Mammary epithelial cell (primary cell): ENCODE measurements around a stretch of chr1.

DNA sequence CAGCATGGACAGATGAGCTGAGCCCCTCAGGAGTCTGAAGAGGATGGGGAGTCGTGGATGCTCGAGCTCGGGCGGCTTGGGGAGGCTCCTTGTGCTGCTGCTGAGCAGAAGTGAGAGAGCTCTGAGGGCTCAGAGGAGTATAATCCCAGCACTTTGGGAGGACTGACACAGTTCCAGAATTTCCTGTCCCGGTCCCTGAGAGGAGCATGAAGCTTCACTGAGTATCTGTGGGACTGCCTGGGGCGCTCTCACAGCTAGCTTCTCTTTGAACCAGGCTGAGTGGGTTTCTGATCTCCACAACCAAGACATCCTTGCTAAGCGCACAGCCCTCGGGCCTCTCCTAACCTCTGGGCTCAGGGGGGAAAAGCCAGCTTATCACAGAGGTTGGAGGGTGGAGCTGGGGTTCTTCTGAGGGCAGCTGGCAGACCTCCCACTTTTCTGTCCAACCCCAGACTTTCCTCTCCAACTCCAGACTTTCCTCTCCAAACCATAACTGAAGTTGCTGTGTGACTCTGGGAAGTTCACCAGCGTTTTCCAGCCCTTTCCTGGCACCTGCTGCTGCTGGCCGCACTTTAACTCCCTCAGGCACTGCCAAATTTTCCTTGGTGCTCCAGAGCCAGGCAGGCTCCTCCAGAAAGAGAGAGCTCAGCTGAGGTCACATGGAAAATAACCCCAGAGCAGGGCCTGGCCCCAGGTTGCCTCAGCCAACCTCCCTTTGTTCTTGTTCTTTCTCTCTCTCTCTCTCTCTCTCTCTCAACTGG lies 49.7 kb downstream of the OLFML2B start:
- CAGE, long polyA plus RNA = no peak
- RRBS = no CpG with 5 or more reads among the region's 10 CpGs

DNA sequence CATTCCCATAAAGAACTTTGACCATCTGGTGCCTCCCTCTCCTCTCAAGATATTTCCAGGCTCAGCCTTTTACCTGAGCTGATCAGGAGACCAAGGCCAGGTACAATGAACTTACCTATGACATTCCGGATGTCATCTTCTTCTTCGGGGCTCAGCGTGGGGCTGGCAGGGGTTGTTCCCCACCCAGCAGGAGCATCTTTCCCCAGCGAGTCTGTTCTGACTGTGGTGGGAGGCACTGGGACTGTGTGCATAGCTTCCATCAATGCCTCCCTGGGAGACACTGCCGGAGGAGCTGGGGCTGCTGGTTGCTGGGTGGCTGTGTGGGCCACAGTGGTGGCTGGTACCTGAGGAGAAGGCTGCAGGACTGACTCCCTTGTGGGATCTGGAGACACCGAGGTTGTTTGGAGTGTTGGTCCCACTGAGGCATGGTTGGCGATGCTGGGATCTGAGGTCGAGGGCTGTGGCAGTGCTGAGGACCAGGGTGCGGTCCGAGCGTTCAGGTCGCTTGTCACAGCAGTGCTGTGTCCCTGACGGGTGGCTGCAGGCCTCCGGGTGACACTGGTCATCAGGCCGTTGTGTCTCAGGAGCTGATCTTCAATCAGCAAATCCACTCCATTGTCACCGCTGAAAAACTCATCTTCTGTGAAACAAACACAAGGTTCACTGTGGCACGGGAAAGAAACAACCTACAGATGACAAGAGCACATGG lies 25.8 kb downstream of the OLFML2B start:
- CAGE, long polyA plus RNA = no peak
- RRBS = no CpG with 5 or more reads among the region's 17 CpGs

- CAGE, long polyA plus RNA = no peak
- RRBS = no CpG with 5 or more reads among the region's 6 CpGs
Measured at GRCh38 chr1:162072739-162073361, 3.4 kb downstream of the NOS1AP start.

GRCh38 chr1:162386066-162386958 lies 4.8 kb downstream of the C1orf226 start:
- CAGE, long polyA plus RNA = no peak
- RRBS = no CpG with 5 or more reads among the region's 5 CpGs

- CAGE, long polyA plus RNA = no peak
- RRBS = no CpG with 5 or more reads among the region's 5 CpGs
Measured at GRCh38 chr1:162634276-162635021, 2.2 kb downstream of the DDR2 start.

GRCh38 chr1:162676553-162677316 lies 44.5 kb downstream of the DDR2 start:
- CAGE, long polyA plus RNA = no peak
- RRBS = no CpG with 5 or more reads among the region's 8 CpGs

GRCh38 chr1:162741819-162742166 lies 48.7 kb upstream of the HSD17B7 start:
- CAGE, long polyA plus RNA = no peak
- RRBS = no CpG with 5 or more reads among the region's 1 CpG

DNA sequence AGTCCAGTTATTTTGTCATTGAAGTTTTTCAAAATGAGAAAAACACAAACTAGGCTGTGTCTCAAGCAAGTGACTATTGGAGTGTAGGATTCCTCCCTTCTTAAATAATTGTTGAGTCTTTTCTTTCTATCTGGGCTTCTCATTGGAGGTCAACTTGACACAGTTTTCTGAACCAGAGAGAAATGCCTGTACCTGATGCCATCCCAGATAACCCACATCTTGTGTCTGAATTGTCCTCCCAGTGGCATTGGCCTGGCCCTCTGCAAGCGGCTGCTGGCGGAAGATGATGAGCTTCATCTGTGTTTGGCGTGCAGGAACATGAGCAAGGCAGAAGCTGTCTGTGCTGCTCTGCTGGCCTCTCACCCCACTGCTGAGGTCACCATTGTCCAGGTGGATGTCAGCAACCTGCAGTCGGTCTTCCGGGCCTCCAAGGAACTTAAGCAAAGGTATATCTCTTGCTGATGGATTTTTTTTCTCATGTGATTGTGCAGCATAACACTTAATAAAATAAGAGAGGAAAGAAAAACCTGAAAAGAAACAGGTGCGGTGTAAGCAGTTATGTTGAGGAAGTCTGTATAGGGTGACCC lies 2.0 kb downstream of the HSD17B7 start:
- CAGE, long polyA plus RNA = no peak
- RRBS = no CpG with 5 or more reads among the region's 6 CpGs

GRCh38 chr1:163071461-163071933 lies 2.3 kb downstream of the RGS4 start:
- CAGE, long polyA plus RNA = no peak
- RRBS = no CpG with 5 or more reads among the region's 2 CpGs

DNA sequence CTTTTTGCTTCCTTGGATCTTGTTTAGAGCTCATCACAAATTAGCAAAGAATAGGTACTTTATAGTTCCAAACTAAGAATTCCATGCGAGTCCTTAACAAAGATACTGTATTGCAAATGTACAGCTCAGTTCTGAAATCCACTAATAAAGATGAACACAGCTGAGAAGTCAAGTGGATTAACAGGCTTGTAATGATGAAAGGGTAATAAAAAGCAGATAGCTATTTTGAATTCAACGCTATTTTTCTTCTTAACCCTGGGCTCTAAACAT lies 6.3 kb upstream of the NUF2 start:
- CAGE, long polyA plus RNA = no peak
- RRBS = no CpG with 5 or more reads among the region's 2 CpGs

DNA sequence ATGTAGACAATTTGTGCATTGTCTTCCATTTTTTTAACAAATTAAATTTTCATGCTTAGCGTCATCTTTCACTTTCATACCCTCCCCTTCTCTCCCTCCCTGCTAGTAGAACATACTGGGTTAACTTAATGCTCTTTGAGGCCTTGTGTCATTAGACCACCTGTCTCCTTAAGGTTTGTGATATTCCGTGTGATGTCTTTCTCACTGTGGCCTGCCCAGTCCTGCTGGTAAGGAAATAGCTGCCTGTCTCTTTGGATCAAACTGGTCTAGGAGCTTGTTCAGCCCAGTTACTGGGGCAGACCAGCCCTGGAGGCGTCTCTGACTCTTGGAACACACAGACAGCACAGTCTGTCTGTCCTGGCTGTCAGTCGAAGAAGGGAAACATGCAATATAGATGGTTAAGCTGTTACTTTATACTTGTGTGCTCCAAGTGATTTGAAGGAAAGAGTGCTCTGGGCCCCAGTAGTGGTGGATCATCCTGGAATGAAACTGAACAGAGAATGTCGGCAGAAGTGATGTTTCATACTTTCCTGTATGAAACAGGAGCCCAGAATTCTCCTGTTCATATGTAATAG lies 20.4 kb downstream of the PBX1 start:
- CAGE, long polyA plus RNA = no peak
- RRBS = no CpG with 5 or more reads among the region's 5 CpGs

DNA sequence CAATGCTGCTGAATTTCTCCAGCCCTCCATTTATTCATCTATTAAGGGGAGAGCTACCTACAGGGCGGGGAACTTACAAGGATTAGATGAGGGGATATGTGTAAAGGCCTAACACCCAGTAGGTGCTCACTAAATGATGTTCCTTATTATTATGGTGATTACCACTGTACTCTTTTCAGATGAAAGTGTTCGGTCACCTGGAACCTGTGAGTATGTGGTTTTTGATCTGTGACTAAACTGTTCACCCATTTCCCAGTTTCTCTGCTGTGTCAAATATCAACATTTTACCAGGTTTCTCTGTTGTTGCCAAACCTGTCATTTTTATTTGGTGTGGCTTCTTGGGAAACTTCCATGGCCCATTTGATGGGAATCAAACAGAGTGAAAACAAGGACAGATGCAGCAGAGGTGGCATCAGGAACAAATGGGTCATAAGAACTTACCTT lies 127.1 kb downstream of the PBX1 start:
- CAGE, long polyA plus RNA = no peak
- RRBS = no CpG with 5 or more reads among the region's 2 CpGs

DNA sequence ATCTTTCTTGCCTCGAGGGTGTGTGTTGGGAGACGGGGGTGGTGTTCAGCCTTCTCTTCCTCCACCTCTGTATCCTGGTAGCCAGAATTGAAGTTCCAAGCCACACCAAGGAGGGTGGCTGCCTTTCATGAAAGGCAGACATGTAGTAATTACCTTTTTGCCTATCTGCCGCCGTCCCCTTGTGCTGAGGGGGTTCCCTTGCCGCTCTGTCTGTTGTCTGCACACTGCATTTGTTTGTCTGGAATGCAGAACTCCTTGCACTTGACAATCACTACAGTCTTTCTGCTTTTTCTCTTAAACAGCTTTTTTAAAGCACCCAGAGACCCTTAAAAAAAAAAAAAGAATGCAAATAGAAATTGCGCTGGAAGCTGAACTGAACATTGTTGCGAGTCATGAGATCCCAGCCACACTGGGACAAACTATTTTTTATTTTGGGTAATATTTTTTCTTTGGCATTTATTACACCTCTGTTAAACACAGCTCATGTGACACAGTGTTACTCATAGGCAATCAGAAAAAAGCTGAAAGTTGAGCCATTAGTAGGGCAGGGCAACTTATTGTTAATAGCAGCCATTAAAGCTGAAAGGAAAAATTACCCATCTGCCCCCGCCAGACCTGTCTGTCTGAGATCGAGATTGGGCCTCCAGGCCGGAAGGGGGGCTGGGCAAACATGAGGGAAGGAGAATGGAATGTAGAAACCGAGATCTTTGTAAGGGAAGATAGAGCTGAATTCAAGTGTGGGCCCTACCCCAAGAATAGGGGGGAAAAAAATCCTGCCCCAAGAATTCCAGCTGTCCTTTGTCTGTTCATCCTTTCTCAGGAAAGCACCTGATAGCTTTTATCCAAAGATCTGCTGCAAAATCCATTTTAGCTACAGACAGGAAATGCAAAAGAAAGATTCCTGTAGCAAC lies 212.5 kb downstream of the PBX1 start:
- CAGE, long polyA plus RNA = no peak
- RRBS = no CpG with 5 or more reads among the region's 11 CpGs

- CAGE, long polyA plus RNA = no peak
- RRBS = no CpG with 5 or more reads among the region's 2 CpGs
Measured at GRCh38 chr1:164853074-164853414, 294.1 kb downstream of the PBX1 start.

DNA sequence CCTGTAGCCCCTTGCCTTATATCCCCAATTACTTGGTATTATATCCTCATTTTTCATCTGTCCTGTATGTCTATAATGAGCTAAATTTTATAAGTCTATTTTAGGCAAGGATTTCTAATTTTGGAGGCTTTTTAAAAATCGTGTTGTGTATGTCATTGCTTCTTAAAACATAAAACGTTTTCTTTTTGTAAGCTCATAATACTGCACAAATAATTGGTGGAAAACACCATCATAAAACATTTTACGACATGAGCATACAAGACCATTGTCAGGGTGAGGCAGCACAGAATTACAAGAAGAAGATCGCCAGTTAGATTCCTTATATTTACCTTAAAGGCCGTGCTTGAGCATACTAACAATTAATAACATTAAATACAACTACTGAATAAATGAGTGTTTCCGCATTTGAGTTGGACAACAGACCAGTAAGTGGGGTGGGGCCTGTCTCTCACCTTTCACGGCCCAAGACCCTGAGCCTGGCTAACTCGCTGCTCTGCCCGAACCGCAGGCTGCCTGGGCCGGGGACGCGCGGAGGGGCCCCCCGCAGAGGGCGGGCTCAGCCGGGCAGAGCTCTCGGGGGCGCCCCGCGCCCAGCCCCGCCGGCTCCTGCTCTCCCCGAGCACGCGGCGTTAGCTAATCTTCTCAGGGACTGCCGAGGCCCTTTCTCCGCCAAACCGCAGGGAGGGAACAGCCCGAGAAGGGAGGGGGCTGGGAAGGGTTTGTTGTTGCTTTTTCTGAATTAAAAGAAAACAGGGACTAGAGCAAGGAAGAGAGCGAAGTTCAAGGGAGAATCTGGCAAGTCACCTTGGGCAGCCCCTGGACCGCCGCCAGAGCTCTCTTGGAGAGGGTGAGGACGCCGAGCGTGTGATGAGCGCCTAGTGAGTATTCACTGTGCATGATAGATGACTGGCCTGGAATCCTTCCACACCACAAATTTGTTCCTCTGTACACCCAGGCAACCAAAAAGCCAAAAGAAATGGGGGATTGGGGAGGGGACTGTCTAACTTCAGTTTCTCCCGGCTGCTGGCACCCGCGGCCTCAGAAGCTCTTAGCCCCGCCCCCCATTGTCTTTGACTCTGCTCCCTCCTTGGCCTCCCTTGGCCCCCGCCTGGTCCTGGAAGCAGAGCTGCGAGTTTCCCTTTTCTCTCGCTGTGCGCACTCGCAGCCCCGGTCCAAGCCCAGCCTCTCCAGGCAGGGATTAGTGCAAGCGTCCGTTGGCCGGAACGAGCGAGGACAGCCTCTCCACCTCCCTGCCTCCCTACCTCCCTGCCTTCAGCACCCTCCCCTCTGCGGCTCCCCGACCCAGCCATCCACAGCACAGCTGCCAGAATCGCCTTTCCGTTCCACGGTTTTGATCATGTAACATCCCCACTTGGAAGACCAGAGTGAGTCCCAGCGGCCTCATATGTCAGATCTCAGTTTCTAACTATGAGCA lies 19.6 kb upstream of the LMX1A start:
- CAGE, long polyA plus RNA = no peak
- RRBS = 3% methylated on average over 17 of the region's 59 CpGs

DNA sequence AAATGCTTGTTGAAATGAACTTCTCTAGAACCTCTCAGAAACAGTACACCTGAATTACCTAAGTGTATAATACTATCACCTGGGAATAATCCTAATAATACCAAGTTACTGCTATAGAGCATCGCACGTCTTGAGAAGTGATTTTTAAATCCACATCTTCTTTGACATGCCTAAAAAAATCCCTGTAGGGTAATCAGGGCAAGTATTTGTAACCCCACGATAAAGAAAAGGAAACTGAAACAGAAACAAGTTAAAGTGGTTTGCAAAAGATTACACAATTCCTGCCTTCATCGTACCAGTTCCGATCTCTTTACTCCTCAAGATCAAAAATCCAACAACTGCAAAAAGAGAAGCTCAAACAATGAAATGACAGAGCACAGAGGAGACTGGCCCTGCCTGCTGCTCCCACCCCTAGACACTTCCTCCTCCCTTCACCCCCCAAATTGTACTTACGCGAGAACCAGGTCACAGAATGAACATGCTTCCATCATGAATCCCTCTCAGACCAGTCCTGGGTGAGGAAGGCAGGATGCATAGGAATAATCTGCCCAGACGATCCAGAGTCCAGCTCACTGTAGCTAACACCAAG lies 20.5 kb downstream of the RXRG start:
- CAGE, long polyA plus RNA = no peak
- RRBS = no CpG with 5 or more reads among the region's 8 CpGs

GRCh38 chr1:165436901-165437272 lies 8.0 kb downstream of the RXRG start:
- CAGE, long polyA plus RNA = no peak
- RRBS = no CpG with 5 or more reads among the region's 3 CpGs

DNA sequence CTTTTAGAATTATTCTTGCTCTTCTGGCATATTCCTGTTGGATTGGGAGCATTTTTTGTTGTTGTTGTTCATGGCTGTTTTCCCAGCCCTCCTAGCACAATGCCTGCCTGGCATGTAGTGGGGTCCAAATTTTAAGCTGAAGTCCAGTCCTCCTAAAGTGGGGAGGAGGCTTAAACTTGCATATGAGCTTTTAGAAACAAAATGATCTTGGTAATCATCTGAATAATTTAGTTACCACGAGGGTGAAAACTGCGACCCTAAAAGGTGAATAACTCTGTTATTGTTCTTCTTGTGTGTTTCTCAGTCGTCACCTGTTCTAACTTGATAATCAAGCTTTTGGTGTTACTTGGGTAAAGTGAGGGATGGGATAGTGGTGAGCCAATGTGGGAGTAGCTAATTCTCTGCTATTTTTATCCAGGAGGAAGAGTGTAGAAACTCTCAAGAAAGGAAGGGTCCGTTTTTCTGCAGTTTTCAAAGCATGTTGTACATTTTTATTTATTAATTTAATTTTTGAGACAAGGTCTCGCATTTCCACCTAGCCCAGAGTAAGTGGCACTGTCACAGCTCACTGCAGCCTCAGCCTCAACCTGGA lies 2.0 kb downstream of the UCK2 start:
- CAGE, long polyA plus RNA = no peak
- RRBS = no CpG with 5 or more reads among the region's 5 CpGs

DNA sequence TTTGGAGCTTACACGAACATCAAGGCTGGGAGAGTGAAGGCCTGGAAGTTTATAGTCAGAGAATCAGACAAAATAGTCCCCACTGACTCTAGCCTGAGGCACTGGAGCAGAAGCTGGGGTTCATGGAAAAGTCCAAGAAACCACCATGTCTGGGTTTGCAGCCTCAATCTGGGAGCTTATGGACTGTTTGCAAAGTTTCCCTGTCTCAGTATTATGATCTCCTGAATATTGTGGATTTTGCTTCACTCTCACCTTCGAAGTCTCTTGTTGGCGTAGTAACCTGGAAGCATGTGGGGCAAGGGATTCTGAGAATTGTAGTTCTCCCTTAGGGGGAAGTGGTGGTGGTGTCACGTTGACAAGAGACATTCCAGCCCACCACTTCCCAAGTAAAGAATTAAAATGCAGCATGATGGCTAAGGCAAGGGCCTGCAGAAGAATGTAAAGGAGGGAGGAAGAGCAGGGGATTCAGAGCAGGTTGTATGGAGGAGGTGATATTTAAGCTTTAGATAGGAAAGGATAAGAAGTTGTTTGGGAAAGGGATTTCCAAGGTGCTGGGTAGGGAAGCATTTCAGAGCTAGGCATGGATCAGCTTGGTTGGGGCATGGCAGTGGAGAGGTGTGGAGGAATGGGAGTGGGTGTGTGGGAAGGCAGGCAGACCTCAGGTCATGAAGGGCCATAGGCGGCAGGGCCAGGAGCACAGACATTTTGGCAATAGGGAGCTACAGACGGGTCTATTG lies 65.1 kb downstream of the UCK2 start:
- CAGE, long polyA plus RNA = no peak
- RRBS = no CpG with 5 or more reads among the region's 6 CpGs

- CAGE, long polyA plus RNA = no peak
- RRBS = no CpG with 5 or more reads among the region's 2 CpGs
Measured at GRCh38 chr1:166207828-166208027, 40.9 kb upstream of the FAM78B start.